Thoracic aorta (tissue), 1 donor: ENCODE measurements around a stretch of chr7.

- RAMPAGE, long total RNA = no peak
Observed at GRCh38 chr7:44624178-44624805, 17.9 kb downstream of the OGDH start.

DNA sequence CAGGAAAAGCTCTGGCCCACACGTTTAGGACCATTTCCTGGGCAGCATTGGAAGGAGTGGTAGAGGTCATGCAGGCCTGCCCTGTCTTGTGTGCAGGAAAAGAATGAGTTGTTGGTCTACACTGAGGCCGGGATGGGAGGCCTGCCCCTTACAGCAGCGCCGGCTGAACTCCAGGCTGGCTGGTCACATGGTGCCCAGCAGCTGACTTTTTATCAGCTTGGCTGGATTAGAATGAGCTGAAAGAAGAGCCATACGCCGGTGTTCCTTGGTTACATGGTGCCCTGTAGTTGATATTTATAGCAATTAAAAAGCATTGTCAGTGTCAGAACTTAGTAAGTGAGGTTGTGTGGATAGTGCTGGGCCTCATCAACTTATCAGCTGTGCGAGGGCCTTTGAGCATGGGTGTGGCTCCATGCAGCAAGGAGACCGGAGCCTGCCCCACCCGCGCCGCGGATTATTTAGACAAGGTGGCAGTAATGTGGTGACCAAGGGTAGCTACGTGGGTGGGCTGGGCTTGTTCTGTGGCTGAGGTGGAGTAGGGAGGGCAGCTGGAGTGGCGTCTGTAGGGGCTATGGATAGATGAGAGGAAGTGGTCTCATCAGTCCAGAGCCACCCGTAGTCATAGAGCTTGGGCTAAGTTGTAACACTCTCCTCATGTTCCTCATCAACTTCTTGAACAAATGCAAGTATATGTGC is 28.7 kb downstream of the OGDH start:
- RAMPAGE, long total RNA = no peak

GRCh38 chr7:44735356-44735774 is 13.3 kb upstream of the ZMIZ2 start:
- RAMPAGE, long total RNA = no peak

- RAMPAGE, long total RNA = start-site peak on the plus strand at chr7:44766448-44766534, 12 reads; start-site peak on the plus strand at chr7:44766603-44766651, 7 reads
Observed at GRCh38 chr7:44766307-44766947, 17.8 kb downstream of the ZMIZ2 start.

DNA sequence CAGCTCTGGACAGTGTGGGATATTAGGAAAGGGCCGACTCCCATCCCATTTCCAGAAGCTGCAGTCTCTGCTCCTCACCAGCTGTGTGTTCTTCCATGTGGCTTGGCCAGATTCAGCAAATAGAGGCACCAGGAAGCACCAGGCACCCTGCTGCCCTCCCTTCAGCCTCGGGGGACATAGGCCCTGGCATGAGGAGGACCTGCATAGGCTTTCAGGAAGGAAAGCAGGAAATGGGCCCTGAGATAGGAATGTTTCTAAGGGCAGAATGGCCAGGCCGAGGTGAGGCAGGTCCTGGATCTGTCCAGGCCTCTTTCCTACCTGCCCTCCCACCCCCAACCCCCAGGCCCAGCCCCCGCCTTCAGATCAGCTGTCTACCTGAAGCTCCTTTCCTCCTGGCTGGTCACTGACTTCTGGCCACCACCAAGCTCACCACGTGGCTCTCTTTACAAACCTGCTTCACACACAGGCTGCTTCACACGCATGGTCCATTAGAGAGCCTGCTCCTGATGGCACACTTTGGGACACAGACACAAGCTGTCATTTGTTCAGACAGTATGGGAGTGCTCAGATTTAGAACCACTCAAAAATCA is 27.6 kb upstream of the PURB start:
- RAMPAGE, long total RNA = no peak

GRCh38 chr7:44921517-44922181 is 36.3 kb upstream of the PURB start:
- RAMPAGE, long total RNA = no peak

GRCh38 chr7:44976461-44977092 is 2.2 kb downstream of the MYO1G start:
- RAMPAGE, long total RNA = no peak

GRCh38 chr7:44983314-44984357 is 4.8 kb upstream of the MYO1G start:
- RAMPAGE, long total RNA = no peak

- RAMPAGE, long total RNA = no peak
Observed at GRCh38 chr7:45104658-45105435, 6.7 kb downstream of the TBRG4 start.

- RAMPAGE, long total RNA = no peak
Observed at GRCh38 chr7:45178907-45179581, 21.5 kb downstream of the RAMP3 start.

DNA sequence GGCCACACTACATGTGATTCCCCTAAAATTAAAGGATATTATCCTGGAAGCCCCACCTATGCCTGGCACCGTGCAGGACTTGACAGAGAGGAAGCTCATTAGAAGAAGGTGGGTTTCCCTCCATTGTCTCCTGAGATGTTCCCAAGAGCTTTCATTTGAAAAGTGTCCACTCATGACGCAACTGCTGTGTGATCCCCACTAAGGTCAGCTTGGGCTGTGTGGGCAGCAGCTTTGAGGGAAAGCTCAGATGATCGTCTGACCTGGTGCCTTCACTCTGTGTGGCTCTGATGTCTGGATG is 53.5 kb downstream of the RAMP3 start:
- RAMPAGE, long total RNA = no peak

DNA sequence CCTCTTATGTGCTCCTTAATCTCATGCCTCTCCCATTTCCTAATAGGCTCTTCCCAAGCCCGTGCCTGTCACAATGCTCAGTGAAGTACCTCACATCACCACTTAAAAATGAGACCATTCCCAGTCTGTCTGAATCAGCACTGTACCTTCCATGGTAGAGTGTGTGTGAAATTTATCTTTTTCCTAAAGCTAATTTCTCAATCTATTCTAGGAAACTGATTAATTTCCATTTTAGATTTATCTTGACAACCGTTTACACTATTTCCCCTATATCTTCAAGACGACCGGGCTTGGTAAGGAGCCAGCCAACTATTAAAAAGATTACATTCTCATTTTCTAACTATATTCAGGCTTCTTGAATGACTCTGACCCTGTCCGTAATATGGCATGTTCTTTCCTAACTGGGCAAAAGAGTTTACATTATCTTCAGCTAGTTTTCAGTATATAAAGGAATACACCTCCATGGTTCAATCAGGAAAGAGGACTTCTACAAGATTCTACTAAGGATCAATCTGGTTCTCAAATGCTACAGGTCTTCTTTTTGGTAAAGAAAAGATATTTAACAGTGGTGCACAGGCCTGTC is 110.1 kb downstream of the CCDC201 start:
- RAMPAGE, long total RNA = no peak

DNA sequence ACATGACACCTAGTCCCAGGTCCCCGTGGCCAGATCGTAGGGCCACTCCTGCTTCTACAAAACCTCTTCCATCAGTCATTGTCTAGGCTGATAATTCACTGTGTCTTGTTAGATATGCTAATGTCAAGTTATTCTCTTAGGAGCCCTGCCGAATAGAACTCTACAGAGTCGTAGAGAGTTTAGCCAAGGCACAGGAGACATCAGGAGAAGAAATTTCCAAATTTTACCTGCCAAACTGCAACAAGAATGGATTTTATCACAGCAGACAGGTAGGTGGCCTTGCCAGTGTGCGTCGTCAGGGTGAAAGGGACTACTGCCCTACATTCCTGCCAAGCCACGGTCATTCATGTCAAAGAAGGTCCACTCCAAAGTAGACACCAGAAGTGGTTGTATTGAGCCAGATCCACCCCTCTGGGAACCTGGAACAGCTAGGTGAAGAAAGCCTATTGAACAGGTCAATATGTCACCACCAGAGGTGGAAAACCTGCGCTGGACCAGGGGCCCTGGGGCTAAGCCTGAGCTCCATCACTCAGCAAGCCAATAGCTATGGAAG is 3.6 kb downstream of the IGFBP1 start:
- RAMPAGE, long total RNA = no peak

DNA sequence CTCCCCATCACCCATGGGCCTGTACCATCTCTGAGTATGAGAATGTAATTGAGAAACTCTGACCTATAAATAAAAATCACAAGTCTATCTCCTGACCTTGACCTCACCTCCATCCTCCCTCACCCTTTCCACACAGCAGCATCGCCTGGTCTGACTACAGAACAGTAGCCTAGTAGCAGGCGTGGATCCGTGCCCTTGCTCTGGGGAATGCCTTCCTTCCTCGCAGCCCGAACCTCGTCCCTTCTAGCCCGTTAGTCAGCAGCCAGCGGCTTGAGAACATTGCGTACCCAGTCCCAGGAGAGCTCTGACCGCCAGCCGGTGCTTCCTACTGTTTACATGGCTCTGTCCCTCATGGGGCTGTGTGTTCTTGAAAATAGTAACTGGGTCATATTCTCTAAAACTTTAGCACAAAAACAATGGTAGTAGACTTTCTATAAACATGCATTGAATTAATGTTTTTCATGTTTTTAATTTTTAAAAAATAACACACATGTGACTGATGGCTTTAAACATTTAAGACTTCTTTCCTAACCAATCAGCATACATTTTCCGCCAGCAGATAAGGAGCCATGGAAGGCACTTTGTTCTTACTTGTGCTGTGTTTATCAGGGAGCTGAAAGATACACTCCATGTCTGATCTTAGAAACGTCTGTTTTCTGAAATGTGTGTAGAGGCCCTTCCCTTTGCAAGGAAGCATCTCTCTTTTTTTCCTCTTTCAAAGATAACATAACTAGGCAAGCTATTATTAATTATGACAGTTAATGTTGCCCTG is 682.8 kb upstream of the IGFBP3 start:
- RAMPAGE, long total RNA = no peak

DNA sequence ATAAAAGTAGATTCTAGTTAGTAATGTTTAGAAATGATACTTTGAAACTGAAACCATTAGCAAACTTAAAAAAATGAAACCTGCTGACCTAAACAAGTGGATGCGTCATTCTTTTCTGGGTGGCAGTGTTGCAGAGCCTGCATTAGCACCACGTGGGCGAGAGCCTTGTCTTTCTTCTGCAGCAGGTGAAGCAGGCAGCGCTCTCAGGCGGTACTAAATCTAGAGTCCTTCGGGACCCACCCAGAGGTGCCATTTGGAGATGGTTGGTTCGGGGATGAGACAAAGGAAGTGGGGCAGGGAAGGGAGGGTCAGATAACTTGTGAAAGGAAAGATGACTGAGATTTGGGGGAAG is 759.1 kb upstream of the IGFBP3 start:
- RAMPAGE, long total RNA = no peak

DNA sequence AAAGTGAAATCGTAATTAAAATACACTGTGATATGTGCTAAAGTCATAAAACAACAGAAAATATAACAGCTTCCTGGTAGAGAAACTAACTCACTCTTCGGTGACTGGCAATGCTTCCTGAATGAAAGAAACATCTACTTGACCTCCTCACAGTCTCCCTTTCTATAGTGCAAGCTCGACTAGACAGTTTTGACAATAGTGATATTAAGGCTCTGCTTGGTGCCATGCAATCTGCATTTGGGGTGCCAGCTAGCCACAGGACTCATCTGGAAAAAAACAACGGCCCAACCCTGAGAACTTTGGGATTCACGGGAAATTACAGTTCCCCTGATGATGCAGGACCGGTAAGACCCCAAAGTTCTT is 612.4 kb downstream of the TNS3 start:
- RAMPAGE, long total RNA = no peak

- RAMPAGE, long total RNA = no peak
Observed at GRCh38 chr7:47046981-47047425, 534.9 kb downstream of the TNS3 start.

DNA sequence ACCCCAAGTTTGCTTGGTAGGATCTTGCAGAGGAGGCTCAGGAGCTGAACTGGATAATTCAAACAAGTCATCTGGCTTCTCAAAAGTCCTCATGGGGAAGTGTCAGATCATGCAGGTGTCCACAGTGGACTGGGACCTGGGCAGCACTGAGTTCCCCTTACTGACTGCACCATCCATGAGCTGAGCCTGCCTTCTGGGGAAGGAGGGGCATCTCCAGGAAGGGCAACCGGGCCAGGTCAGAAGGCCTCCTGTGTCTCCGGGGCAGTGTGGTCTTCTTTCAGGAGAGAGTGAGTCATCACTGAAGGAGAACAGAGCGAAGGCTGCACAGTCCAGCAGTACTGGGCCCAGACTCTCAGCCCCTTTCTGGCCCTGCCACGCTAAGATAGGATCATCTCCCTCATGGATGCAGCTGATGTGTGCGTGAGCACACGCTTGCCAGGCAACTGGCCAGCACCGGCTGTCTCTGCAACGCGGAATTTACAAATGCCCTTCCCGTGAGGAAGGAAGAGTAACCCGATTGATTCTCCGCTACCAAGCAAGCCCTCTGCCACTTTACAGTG is 328.3 kb downstream of the TNS3 start:
- RAMPAGE, long total RNA = no peak

GRCh38 chr7:47259765-47260221 is 322.1 kb downstream of the TNS3 start:
- RAMPAGE, long total RNA = start-site peak on the minus strand at chr7:47259967-47260067, 24 reads

DNA sequence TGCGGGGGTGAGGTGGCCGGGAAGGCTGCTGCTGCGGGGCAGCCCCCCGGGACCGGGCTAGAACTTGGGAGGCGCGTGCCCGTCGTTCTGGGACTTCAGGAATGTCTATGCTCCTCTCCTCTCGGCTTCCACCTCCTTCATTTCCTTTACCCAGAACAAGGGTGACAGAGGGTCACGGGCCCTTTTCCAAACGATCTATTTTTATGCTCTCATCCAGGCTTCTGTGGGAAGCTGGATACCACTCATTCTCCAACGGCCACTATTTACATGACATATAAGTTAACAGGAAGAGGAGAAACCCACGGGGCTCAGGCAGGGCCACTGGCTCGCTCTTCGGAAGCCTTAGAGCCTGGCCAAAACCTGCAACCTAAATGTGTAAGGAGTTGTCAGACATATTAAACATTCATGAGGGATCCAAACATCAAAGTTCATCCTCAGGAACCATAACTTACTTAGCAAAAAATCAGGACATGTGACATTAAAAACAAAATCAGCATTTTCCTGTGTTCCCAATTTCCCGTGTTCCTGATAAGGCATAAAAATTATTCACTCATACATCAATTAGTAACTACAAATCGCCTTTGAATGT is 266.5 kb downstream of the TNS3 start:
- RAMPAGE, long total RNA = no peak